Hair follicular keratinocyte (primary cell): ENCODE measurements around the genes CHST11 and CKAP4.

GRCh38 chr12:103676966-103677782 lies 90.1 kb downstream of the STAB2 start:
- RAMPAGE, long total RNA = no peak

- RAMPAGE, long total RNA = no peak
Measured at GRCh38 chr12:103942018-103942963, 12.1 kb downstream of the HSP90B1 start.

- RAMPAGE, long total RNA = no peak
Measured at GRCh38 chr12:104055914-104056536, 6.0 kb upstream of the GLT8D2 start.

DNA sequence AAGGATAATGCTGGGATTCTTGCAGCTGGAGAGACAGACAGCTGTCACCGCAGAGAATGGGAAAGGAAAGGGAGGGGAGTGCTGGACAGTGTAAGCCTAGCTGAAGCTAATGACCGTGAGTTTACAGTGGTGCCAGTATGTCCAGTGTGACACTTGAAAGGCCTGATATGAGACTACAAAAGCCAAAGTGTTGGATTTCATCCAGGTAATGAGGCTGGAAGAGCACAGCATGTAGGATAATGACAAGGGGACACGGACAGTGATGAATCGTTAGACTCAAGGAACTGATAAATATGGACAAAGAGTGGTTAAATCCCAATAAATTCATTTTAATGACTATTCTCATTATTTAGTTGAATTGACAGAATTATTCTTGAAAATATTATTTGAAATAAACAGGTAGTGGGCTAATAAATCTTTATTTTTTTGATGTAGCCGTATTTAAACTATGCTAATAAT lies 5.3 kb downstream of the NFYB start:
- RAMPAGE, long total RNA = no peak

DNA sequence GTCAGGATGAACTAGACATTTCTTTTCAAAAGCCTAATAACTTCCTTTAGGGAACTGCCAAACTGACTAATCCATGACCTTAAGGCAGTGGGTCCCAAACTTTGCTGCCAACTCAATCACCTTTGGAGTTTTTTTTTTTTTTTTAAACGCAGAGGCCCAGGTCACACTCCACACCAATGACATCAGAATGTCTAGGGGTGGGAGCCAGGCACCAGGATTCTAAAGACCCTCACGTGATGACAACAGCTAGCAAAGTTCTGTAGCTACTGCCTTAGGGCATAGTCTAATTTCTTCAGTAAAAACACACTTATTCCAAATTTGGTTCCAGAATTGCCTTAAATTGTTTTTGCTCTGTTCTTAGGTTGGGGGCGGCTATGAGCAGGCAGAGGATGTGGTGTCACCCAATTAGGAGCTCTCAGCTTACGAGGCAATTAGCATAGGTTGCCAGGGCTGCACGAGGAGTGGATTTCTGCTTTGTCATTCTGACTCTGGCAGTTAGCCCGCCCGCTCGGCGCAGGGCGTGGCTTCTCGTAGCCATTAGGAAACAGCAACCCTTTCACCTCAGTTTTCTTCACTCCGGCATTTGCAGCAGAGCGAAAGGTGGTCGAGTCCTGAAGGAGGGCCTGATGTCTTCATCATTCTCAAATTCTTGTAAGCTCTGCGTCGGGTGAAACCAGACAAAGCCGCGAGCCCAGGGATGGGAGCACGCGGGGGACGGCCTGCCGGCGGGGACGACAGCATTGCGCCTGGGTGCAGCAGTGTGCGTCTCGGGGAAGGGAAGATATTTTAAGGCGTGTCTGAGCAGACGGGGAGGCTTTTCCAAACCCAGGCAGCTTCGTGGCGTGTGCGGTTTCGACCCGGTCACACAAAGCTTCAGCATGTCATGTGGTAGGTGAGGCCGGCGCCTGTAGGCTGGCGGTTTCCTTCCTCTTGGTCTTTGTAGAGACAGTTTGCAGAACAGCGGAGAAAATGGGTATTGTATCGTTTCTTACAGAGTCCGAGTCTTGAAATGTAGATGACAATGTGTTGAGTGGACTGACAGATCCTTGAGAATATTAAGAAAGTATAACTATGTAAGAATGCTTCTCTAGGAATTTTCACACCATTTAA lies 16.7 kb upstream of the EID3 start:
- RAMPAGE, long total RNA = no peak

DNA sequence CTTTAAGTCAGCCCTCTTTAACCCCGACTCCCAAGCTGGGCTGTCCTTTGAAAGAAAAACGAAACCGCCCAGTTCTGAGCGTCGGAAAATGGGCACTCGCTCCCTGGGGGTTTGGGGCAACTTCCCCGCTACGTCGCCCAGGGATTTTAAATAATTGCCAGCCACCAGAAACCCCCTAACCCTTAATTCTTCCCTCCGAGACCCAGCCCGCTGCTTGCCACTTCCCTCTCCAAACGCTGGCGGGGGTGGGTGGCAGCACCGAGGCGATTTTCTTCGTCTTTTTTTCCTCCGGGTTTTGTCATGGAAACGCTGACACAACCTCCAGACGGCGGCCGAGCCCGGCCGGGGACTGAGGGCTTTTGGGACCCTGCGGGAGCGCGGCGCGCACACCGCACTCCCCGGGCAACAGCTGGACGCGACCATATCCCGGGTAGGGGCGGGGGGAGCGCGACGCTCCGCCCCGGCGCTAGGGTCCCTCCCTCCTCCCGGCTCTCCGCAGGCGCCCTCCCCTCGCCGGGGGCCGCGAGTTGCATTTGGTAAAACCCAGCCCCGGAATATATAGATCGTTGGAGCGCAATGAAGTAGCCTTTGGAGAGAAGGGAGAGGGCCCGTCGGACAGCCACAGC lies at the start of gene CHST11:
TSS of gene CHST11 (plus strand) at position 532 of the 626 bp plus-strand sequence.
- RAMPAGE, long total RNA = no peak

DNA sequence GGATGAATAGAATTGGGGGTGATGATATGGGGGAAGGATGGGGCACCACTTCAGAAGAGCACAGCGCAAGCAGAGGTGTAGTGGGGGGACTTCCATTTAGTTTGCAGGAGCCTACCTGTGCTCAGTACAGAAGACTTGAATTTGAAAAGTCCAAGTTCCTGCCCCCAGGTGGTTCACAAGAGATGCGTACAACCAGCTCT lies 175.4 kb downstream of the CHST11 start:
- RAMPAGE, long total RNA = no peak

DNA sequence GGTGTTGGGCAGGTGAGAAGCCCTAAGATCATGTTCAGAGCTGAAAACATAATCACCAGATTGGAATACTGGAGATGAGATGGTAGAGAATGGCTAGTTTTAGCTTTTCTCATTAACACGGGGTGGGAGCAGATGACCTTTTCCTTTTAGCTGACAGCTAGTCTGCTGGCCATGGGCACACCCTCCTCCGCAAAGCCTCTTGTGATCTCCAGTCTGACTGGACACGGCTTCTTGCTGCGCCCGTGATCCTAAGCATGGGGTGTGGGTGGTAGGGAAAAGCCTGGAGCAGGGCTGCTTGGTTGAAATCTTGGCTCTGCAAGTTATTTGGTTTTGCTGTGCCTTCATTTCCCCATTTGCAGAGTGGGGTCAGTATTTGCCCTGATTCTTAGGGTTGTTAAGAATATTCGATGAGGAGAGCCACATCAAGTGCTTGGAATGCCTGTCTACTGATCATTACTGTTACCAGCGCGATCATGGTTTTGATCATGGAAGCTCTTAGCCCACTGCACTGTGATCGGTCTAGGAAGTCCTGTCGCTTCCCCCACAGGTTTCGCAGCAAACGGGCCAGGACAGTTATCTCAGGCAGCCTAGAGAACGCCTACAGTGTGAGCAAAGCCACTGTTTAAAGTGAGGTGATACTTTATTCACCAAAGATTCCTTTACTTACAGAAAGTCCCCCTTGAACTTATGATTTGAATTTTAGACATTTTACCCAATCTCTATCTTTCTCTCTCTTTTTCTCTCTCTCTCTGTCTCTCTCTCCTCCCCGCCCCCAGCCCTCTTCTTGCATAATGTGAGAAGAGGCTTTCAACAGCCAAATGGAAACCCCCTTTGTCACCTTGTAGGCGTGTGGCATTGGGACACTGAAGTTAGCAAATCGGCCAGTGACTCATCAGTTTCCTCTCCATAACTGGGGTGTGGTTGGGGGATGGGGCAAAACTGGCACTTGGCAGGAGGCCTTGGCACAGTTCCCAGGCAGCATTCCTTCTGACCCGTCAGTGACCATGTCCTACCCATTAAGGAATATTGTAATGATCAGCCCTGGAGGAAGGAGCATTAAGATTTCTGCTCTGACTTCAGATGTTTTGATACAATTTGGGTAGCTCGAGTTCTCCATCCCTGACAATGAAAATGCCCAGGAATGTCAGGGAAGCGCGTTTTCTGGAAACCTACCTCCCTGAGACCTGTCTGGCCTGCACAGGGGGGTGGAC lies 214.7 kb downstream of the CHST11 start:
- RAMPAGE, long total RNA = no peak

DNA sequence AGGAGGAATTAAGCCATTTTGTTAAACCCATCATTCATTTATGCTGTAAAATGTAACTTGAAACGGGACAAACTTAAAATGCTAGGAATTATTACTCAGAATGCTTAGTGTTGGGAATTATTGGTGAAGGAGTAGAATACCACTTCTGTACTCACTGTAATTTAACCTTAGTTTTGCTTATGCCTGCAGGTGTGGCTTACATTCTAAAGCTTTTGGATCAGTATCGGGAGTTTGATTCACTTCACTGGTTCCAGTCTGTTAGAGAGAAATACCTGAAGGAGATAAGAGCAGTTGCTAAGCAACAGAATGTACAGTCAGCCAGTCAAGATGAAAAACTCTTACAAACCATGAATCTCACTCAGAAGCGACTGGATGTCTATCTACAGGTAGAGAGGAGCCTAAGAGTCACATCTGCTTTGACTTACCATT lies 56.4 kb downstream of the WASHC4 start:
- RAMPAGE, long total RNA = no peak

GRCh38 chr12:105234130-105234935 lies 1.6 kb downstream of the APPL2 start:
- RAMPAGE, long total RNA = no peak

DNA sequence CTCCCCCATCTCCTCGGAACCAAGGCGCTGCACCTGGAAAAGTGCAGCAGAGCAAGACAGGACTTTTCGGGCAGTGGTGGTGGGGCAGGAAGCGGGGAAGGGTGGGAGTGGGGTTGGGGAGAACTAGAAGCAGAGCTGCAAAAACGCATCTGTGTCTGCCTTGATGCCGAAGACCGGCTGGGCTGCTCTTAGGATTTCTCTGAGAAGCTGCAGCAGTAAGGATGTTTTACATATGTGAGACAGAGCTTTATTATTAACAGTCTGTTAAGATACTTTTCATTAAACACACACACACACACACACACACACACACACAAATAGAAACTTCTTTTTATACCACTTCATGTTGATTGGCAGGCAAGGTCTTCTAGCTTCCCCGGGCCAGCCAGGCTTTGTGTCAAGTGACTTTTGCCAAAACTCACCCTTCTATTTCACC lies 836 bp downstream of the C12orf75 start:
- RAMPAGE, long total RNA = no peak

DNA sequence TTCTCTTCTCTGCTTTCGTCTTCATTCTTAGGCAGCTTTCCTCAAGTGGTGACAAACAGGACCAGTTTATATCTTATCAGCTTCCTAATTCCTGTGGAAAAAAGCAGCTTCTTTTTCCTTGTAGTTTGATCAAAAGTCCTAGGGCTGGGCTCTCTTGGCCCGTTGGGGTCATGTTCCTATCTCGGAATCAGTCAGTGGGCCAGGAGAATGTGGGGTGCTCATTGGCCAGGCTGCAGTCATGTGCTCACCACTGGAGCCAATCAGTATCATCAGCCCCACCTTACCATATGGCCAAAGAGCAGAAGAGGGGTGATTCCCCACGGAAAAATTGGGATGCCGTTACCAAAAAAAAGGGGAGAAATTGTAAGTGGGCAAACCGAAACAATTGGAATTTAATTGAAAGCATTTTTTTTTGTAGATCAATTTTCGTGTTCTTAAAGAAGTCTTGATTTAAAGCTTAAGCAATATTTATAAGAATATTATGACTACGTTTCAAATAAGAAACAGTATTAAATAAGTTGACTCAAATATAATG lies 22.8 kb downstream of the C12orf75 start:
- RAMPAGE, long total RNA = no peak

GRCh38 chr12:106037883-106038318 lies 100.9 kb downstream of the NUAK1 start:
- RAMPAGE, long total RNA = no peak

GRCh38 chr12:106139910-106140991 lies 1.5 kb upstream of the NUAK1 start:
- RAMPAGE, long total RNA = no peak

DNA sequence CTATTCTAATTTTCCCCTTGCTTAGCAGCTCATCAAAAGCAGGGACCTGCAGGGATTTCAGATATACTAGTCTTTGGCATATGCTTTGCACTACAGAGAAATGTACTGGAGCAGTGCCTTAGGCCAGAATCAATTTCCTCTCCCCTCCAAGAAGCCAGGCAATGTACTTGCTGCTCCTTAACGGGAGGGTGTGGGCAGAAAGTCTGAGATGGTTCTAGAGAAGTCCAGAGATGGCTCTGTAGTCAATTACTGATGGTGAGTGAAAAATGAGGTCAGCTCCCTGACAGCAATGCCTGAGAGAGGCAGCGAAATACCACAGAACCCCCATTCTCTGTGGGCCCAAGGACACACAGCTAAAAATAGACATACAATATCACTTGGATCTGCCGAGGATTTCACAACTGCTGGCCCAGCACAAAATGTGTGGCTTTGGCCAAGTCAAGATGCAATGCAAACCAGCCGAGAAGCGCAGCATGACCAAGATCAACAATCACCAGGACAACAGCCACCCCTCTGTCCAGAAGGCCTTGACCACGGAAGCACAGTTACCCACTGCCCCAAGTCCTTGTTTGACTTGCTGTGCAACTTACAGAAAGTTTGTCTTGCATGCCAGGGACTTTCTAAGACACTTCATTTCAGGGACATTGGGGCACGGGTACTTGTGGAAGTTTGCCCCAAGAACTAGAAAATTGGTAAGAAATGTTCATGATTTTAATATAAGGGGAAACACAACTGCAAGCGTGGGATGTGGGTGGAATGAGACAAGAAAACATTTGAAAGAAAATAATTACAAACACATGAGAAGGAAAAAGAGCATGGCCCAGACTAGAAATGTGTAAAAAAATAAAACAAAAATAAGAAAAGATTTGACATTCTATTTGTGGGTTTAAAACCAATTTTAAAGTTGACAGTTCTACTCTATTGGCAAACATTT lies 52.1 kb downstream of the CKAP4 start:
- RAMPAGE, long total RNA = no peak

- RAMPAGE, long total RNA = no peak
Measured at GRCh38 chr12:106245800-106246497, 1.9 kb downstream of the CKAP4 start.

DNA sequence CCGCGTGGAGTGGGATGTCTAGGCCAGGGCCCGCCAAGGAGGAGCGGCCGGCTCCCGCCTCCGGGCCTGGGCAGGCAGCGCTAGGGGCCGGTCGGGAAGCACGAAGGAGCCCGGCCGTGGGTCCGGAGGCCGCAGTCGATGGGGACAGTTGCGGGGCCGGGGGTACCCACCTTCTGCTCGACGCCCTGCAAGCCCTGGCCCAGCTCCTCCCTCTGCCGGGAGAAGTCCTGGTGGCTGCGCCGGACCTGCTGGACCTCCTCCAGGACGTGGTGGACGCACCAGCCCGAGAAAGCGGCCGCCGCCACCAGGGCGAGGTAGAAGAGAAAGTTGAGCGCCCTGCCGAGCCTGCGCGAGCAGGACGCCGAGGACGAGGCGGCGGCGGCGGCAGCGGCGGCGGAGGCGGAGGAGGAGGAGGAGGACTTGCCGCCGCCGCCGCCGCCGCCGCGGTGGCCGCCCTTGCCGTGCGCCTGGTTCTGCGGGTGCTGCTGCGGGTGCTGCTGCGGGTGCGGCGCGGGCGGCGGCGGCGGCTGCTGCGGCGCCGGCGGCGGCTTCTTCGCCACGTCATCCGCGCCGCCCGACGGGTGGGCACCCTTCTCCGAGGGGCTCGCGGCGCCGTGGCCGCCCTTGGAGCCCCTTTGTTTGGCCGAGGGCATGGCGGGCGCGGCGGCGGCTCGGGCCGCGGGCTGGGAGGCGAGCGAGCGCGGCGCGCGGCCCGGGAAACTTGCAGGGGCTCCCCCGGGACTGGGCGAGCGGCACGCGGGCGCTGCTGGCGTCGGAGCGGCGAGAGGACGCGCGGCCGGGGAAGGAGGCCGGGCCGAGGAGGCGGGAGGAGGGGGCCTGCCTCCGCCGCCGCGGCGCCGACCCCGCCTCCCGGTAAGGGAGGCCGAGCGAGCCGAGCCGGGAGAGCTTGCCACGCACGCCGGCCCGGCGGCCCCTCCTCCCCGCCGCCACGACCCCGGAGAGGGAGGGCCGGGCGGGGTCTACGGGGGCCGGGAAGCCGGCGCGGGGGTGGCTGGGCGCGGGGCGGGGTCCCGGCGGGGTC lies at the start of gene CKAP4:
TSS of gene CKAP4 (minus strand) at position 822 of the 1,042 bp plus-strand sequence.
- RAMPAGE, long total RNA = no peak

- RAMPAGE, long total RNA = no peak
Measured at GRCh38 chr12:106248241-106248830, 516 bp upstream of the CKAP4 start.

DNA sequence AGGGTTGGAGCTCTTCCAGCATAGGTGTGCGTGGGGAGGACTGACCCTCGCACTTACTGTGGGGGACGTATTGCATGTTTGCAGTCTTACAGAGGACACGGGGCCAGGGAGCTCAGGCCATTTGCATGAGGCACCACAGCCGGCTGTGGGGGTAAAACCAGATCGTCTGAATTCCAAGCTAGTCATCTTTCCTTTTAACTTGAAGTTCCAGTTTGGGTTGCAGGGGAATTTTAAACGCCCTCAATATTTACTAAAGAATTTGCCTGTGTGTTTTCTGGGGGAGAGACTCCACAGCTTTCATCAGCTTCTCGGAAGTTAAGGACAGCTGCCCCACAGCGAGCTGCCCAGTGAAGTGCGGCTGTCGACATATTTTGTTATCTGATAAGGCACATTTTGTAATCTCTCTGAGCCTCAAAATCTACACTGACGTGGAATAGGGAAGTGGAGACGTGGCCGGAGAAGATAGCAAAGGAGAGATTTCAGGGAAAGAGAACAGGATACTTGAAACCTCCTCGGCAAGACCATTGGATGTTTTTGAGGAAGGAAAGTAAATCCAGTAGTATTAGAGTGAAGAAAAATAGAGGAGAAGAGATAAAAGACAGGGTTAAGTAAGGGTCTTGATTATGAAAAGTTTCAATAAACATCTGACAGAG lies 777 bp downstream of the POLR3B start:
- RAMPAGE, long total RNA = no peak

DNA sequence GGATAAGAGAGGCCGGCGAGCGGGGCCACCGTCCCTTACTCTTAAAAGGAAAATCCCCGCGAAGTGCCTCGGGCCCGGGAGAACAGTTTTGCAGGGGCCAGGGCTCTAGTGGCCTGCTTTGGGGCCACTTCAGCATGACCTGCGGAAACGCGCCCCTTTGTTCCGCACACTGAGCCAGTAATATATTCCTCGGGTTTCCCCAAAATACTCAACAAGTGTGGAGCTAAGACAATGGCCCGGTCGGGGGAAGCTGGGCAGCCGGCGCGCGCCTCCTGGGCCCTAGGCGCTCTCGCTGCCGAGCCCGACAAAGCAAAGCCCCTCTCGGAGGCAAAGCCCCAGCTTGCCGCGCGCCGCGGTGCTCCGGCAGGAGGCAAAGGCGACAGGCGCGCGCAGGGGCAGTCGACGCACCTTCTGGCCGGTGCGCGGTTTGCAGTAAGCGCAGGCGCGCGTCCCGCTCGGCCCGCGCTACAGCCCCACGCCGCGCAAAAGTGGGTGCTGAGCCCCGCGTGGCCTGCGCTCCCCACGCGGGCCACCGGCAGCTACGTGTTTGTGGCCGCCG lies 3.1 kb downstream of the RFX4 start:
- RAMPAGE, long total RNA = no peak